NALM6 (cell line): Measurements from ENCODE around the genes AKT2 and AXL.

DNA sequence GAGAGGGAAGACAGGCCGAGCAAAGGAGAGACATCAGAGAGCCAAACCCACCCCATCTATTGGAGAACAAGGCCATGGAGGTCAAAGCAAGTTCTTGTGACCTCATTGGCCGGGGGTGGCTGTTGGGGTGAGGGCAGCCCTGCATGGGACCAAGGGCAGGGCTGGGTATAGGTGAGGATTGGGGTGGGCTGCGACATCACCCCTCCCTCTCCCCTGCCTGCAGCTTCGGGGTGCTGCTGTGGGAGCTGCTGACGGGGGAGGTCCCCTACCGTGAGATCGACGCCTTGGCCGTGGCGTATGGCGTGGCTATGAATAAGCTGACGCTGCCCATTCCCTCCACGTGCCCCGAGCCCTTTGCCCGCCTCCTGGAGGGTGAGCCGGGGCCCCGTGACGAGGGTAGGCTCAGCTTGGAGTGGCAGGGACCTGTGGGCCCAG is 13.1 kb downstream of the MAP3K10 start:
- PRO-cap, result no peak

- PRO-cap, result no peak
Measured at GRCh38 chr19:40217935-40218230, 301 bp downstream of the TTC9B start.

- PRO-cap, result no peak
Measured at GRCh38 chr19:40234424-40235384, 8.2 kb upstream of the CCNP start.

DNA sequence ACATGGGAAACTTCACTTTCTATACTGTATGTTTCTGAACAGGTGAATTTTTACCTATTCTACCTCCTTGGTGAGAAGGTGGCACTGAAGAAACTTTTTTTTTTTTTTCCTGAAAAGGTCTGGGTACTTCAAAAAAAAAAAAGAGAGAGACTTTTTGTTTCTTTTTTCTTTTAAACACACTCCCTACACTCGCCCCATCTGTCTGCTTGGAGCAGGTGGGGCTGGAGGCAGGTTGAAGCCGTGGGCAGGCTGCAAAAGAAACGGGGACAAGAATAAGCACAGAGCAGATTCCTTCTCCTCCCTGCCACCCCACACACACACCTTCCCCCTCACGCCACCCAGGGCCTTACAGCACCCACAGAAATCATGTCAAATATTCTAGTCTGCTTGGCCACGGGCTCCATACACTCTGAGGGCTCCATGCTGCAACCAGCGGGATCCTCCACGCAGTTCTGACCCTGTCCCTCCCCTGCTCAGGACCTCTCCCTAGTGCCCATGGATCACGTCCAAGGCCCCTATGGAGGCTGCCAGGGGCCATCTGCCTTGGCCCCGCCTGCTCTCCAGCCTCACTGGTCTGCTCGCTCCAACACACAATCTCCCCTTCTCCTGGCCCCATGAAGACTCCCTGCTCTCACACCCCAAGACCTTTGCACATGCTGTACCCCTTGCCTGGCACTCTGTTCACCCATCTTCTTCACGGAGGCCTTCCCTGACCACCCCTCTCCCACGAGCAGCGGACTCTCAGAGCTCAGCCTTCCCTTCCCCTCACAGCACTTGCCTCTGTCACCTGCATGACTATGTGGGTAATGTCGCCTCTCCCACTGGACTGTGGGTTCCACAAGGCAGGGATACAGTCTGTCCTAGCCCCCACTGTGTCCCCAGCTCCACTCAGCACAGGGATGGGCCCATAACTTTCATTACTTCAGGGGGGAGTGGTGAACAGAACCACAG is 11.5 kb downstream of the AKT2 start:
- PRO-cap, result no peak

DNA sequence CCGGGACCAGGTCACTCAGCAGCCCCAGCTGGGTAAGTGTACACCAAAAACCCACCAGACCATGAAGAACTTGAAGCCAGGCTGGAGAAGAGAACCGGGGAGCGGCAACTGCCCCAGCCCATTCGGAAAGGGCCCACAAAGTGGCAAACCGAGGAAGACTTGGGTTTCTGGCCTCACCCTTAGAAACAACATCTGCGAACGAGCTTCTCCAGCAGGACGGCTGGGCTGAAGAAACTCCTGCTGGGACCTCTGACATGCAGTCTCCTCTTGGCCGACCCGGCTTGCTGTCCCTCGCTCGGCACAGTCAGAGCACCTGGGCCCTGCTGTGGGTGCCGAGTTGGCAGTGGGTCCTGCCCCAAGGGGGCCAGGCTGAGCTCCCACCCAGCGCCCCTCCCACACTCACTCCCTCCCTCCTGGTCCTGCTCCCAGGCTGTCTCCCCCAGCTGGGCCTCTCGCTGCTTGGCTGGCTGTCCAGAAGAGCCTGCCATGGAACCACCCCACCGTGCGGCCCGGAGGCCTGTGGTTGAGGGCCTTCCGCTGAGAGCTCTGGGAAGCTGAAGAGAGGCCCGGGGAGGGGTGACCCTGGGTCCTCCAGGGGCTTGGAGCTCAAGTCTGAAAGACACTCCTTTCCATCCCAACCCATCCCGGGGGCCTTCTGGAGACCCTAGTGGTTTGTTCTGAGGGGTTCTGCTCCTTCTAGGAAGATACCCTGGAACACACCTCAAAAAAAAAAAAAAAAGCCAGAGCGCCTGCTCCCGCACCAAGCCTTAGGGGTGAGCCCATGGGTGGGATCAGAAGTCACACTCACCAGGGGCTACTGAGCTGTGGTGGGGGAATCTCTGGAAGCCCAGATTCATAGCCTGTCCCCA is 6.0 kb downstream of the AKT2 start:
- PRO-cap, result bidirectional peak, plus-strand start at position 469 of the sequence, minus-strand start at position 286 of the sequence

DNA sequence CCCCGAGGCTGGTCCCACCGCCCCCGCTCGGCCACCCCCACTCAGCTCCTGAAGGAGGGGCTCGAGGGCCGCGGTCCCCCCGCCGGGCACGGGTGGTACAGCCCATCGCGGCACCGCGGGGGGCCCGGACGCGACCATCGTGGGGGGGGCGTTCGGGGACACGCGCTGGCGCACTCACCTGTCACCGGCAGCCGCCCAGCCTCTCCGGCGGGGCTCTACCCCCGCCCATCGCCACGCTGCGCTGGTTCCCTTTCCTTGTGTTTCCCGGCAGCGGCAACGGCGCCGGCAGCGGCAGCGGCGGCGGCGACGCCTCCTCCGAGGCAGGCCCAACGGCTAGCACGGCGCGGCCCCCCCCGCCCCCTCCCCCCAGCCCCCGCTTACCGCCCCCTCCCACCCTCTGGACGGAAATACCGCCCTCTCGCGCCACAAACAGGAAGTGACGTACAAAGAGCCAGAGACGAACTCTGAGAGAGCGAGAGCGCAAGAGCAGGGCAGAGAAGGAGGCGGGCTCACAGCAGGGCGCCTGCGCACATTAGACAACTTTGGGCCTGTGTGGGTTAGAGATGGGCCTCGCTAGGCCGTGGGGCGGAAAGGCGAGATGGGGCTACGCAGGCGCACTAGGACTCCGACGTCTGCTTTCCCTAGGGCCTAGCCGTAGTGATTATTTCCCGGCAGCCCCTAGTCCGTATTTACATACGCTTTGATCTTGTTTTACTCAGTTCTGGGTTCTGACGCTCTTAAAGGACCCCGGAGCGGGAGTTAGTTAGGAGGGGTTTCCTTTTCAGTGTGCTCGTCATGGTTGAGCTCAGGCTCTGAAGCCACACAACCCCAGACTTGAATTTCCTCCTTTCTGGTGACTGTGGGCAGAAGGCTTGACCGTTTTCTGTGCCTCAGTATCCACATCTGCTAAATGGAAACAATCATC is at the start of gene AKT2:
Gene AKT2, minus strand, starts transcription at position 343 of the 925 bp plus-strand sequence.
- PRO-cap, result bidirectional peak, plus-strand start at position 98 of the sequence, minus-strand start outside the sequence; bidirectional peak, plus-strand start at position 778 of the sequence, minus-strand start at position 243 of the sequence

DNA sequence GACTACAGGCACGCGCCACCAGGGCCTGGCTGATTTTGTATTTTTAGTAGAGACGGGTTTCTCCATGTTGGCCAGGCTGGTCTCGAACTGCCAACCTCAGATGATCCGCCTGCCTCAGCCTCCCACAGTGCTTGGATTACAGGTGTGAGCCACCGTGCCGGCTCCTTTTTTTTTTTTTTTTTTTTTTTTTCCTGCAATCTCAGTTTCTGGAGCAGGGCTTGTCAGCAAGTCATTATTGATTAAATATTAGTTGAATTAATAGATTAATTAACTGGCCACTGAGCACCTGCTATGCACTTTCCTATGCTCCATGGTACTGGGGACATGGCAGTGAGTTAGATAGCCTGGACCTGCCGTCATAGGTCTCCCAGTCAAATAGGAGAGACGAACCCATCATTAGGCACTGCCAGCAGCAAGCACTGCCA is 7.0 kb downstream of the PLD3 start:
- PRO-cap, result no peak

GRCh38 chr19:40410286-40410485 is 3.0 kb downstream of the PRX start:
- PRO-cap, result no peak

DNA sequence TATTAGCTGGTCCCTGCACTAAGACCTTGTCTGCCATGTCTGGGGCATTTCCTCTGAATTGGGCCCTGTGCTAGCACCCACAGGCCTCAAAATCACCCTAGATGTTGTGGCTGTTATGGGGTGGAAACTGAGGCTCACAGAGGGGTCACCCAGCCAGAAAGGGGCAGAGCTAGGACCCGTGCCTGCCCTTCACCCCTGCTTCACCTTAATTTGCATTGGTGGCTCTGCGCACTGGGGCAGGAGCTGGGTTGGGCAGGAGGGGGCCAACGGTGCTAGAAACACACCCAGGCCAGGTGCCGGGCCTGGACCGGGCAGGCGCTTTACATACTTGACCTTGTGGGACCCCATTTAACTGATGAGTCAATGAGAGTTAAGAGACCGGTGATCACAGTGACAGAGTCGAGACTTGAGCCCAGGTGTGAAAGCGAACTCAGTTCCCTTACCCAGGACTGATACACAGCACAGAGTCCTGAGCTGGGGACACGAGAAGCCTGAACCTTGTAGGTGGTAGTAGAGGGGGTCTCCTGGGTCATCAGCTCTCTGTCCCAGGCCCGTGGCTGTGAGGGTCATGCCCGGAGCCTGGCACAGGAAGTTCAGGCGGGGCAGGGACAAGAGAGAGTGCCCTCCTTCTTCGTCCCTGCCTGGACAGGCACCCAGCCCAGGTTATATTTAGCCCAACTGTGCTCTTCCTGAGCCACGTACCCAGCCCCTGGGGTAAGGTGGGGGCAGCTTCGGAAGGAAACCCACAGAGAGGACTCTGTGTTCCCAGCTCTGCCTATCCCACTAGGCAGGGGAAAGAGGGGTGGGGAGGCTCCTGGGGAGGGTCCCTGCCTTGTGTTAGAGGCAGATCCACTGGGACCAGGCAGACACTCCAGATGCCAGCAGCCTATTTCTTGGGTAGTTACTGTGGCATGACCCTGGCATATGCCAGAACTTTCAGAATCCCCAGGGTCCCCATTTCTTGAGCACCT is 1.9 kb downstream of the PRX start:
- PRO-cap, result no peak

GRCh38 chr19:40411932-40412248 is 1.3 kb downstream of the PRX start:
- PRO-cap, result no peak

- PRO-cap, result no peak
Measured at GRCh38 chr19:40423366-40423713, 2.5 kb downstream of the SERTAD1 start.

DNA sequence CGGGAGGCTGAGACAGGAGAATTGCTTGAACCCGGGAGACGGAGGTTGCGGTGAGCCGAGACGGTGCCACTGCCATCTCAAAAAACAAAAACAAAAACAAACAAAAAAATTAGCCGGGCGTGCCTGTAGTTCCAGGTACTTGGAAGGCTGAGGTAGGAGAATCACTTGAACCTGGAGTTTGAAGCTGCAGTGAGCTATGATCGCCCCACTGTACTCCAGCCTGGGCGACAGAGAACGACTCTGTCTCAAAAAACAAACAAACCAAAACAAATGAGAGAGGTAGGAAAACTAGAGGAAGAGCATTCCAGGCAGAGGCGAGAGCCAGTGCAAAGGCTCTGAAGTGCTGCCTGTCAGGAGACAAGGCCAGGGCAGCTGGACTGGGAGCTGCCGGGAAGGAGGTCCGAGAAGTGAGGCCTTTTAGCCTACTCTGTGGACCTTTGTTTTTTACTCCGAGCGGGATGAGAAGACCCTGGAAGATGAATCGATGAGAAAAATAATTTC is 7.5 kb upstream of the SERTAD1 start:
- PRO-cap, result no peak

GRCh38 chr19:40443805-40443954 is 455 bp downstream of the SERTAD3 start:
- PRO-cap, result unidirectional peak, minus-strand start at chr19:40443880

- PRO-cap, result bidirectional peak, plus-strand start at chr19:40542622, minus-strand start at chr19:40542335
Measured at GRCh38 chr19:40542209-40542620, 34.5 kb upstream of the SHKBP1 start.

DNA sequence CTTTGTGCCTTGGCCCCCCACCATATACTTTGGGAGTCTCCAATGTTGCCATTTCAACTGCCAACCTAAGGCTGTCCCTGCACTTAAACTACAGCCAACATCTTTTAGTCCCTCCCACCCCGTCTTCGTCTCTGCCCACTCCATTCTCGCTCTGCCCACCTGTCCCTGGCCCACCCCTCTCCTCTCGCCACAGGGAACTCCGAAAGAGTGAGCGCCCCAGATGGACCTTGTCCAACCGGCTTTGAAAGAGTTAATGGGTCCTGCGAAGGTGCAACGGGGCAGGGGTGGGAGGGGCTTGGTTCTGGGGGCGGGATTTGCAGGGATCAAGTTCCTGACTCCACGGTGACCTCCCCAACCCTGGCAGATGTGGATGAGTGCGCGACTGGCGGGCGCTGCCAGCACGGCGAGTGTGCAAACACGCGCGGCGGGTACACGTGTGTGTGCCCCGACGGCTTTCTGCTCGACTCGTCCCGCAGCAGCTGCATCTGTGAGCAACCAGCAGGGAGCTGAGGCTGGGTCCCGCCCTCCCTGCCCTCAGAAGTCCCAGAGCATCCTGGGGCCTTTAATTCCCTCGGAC is 5.0 kb downstream of the LTBP4 start:
- PRO-cap, result unidirectional peak, plus-strand start at position 363 of the sequence; unidirectional peak, minus-strand start at position 489 of the sequence

GRCh38 chr19:40619682-40620533 is 18.7 kb downstream of the LTBP4 start:
- PRO-cap, result no peak

DNA sequence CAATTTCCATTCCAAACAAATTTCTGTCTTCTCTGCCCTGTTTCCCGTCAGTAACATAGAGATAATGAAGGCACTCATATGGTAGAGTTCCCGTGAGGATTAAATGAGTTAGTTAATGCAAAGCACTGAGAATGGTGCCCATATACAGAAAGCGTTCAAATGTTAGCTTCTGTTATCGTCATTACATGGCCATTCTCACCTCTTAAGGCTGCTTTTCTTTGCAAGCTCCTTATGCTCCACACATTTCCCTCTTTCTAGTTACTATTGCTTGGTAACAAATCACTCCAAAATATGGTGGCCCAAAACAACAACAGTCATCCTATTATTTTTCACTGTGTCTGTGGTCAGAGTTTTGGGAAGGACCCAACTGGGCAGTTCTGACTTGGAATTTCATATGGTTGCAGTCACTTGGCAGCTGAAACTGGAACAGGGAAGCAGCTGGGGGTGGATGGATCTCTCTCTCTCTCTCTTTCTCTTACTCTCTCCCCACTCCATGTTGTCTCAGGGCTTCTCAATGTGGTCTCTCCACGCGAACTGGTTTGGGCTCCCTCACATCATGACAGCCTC is 39.8 kb downstream of the NUMBL start:
- PRO-cap, result no peak

DNA sequence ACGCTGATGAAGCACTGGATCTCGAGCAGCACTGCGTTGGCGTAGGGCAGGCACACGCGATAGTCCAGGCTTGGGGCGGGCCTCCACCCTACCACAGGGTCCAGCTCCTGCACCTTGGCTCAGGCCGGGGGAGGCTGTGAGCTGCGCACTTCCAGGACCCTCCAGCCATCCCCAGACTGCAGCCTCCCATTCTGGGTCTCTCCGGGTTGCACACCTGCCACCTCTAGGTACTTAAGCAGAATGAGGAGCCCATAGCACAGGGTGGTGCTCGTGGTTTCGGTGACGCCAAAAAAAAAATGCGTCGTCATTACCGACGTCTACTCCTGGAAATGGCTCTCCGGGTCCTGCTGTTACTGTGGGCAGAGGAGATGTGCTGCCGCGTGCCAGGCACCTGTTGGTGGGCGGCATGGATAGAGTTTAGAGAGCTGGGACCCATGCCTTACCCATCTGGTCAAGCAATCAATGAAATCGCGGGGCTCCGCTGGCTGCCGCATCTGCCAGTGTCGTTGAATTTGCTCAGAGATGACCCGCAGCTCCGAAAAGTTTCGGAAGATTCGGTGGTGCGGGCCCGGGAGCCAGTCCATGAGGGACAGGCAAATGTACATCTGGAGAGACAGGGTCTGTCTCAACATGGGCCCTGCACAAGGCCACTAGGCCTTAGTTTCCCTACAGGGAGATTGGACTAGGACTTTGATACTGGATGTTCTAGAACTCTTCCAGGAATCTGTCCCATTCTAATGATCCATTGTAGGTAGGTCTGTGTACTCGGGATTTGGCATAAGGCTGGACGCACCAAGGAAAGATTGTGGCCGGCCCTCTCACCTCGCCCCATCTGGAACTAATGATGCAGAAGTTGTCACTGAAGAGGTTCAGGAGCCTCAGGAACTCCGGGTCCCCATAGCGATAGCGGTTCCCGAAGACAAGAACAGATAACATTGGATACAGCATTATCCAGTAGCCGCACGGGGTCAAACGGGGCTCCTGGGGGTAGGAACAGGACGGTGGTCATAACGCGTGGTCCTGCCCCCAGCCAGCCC is 10.8 kb downstream of the EGLN2 start:
- PRO-cap, result no peak

DNA sequence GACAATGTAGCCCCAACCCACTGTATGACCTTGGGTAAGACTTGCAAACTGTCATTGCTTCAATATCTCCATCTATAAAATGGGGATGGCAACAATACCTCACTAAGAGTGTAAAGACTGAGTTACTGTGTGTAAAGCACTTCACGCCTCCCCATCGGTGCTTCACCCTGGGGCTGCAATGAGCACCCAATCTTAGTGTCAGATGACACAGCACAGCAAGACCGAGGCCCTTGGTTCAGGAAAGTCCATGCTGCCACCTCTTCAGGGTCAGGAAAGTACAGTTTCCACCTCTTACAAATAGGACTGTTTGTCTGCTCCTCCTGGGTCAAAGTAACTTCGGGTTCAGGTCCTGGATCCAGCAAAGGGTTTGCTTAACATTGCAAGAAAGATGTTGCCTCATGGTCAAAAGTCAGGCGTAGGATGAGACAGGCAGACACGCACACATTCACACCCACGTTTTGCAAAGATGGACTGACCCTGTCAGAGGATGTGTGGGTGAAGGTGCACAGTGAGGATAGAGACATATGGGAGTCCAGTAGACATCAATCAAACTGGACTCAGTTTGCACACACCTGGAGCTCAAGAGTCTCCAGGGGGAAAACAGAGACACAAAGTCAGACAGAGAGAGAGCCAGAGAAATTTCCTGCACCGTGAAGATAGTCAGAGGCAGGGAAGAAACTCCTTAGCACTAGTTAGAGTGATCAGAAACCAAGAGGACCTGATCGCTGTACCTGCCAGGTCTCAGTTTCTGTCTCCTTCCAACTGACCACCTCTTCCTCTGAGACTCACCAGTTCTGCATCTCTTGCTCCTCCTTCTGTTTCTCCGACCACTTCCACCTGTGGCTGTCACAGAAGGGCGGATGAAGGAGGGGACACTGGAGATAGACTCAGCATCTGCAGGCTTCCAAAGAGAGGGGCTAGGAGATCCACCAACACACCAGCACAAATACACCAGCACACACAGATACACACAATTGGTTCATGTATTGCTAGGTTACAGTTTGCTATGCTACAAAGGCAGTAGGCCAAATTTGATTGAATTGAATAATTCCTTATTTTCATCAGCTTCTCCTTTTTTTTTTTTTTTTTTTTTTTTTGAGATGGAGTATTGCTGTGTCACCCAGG is 1.4 kb upstream of the CYP2B6 start:
- PRO-cap, result no peak

DNA sequence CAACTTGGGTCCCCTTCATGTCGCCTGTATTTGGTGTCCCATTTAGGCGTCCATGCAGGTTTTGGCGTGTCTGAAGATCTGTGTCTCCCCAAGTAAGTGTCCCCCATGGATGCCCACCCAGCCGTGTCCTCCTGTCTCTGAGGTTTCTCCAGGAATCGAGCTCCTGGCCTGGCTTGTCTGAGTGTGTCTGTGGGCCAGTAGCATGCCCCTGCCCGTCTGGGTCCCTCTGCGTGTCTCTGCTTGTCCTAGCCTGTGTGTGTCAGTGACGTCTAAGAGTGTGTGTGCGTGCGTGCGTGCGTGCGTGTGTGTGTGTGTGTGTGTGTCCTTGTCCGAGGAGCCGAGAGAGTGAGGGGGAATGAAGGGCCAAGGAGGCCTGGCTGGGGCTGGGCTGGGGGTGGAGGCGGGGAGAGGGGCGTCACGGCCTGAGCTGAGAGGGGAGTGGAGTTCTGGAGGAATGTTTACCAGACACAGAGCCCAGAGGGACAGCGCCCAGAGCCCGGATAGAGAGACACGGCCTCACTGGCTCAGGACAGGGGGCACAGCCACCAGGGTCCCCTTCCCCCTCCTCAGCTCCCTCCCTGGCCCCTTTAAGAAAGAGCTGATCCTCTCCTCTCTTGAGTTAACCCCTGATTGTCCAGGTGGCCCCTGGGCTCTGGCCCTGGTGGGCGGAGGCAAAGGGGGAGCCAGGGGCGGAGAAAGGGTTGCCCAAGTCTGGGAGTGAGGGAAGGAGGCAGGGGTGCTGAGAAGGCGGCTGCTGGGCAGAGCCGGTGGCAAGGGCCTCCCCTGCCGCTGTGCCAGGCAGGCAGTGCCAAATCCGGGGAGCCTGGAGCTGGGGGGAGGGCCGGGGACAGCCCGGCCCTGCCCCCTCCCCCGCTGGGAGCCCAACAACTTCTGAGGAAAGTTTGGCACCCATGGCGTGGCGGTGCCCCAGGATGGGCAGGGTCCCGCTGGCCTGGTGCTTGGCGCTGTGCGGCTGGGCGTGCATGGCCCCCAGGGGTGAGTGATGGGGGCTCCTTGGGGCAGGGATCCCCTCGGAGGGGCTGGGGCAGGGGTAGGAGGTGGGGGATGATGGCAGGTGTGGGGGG is at the start of gene AXL:
Gene AXL, plus strand, starts transcription at position 742 of the 1,085 bp plus-strand sequence.
- PRO-cap, result no peak